Measurements from ENCODE around the gene ISL1.

- RRBS: no CpG with 5 or more reads among the region's 4 CpGs
Measured at GRCh38 chr5:42583268-42583754, 160.1 kb downstream of the GHR start.

GRCh38 chr5:42798036-42798711, 13.5 kb downstream of the SELENOP start:
- RRBS: 94% methylated on average over 1 of the region's 5 CpGs

- RRBS: no CpG with 5 or more reads among the region's 29 CpGs
Measured at GRCh38 chr5:42952842-42953641, 87.1 kb downstream of the ANXA2R start.

GRCh38 chr5:43000130-43000916, 39.8 kb downstream of the ANXA2R start:
- RRBS: 24% methylated on average over 8 of the region's 40 CpGs

GRCh38 chr5:43014724-43015414, 25.2 kb downstream of the ANXA2R start:
- RRBS: no CpG with 5 or more reads among the region's 4 CpGs

DNA sequence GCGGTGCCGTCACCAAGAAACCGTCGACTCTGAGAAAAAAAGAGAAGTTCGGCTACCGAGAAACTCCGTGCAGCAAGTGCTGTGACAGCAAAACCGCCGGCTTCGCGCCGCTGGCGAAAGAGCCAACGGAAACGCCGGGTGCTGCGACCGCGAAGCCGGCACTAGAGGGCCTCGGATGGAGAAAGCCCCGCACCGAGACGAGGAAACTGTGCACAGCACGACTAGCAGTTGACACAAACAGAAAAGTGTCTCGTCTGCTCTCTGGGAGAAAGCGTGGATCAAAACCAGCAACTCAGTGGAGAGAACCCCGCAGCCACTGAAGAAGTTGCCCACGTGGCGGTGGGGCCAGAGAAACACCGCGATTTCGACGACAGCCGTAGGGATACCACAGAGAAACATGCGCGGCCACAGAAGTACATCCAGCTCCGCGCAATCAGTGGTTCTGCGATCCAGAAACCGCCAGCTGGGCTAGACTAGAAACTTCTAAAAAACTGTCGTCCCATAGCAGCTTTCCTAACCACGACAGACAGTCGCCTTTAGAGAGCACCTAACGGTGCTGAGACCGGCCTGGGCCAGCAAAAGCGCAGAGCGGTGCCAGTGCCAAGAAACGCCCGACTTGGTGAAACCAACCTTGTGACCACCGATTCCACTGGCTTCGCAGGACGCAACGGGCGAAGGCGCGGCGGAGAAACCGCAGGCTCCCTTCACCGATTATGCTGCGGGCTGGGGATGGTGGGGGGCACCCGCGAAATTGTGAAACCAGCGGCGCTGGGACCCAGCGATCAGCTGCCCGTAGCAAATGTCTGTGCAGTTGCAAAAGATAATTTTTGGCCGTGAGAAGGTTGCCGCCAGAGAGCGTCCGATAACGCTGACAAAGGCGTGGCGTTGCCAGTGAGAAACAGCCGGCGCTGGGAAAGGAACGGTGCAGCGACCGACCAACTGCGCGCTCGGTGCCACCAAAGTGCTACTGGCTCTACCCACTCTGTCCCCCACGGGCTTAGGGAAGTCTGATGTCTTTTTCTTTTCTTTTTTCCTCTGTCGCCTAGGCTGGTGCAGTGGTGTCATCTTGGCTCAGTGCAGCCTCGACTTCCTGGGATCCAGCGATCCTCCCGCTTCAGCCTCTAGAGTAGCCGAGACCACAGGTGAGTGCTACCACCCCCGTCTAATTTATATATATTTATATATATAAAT, 2.7 kb upstream of the ANXA2R start:
- RRBS: no CpG with 5 or more reads among the region's 89 CpGs

GRCh38 chr5:43054060-43054842, 14.1 kb upstream of the ANXA2R start:
- RRBS: no CpG with 5 or more reads among the region's 11 CpGs

DNA sequence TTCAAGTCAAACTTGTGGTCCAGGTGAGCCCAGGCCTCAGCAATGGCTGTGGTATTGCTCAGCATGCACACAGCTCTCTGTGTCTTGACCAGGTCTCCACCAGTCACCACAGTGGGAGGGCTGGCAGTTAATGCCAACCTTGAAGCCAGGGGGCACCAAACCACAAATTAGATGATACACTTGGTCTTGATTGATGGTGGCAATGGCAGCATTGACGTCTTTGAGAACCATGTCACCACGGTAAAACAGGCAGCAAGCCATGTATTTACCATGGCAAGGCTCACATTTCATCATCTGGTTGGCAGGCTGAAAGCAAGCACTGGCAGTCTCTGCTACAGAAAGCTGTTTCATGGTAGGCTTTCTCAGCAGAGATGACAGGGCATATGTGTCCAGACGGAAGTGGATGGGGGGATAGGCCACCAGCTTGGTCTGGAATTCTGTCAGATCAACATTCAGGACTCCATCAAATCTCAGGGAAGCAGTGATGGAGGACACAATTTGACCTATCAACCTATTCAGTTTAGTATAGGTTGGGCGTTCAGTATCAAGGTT, 40.0 kb downstream of the NIM1K start:
- RRBS: no CpG with 5 or more reads among the region's 4 CpGs

- RRBS: no CpG with 5 or more reads among the region's 3 CpGs
Measured at GRCh38 chr5:43290097-43291278, 22.7 kb downstream of the HMGCS1 start.

GRCh38 chr5:43303188-43303999, 9.8 kb downstream of the HMGCS1 start:
- RRBS: no CpG with 5 or more reads among the region's 6 CpGs

DNA sequence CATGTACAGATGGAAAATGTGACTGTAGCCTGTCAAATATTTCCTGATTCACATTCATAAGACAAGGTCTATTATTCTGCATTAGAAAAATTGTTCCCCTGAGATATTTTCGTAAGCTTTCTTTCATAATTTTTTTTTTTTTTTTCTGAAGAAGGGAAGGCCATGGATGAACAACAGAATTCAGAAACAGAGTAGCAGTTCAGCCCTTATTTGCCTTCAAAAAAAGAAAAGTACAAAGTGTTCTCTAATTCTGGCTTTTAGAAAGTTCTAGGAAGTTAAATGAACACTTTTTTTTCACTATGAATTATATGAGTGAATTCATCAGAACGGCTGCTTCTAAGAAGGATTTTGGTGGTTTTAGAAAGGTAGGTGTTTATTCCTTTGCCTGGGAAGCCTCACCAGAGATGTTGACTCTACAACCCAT, 81.1 kb downstream of the NNT start:
- RRBS: no CpG with 5 or more reads among the region's 2 CpGs

GRCh38 chr5:43699816-43700401, 96.9 kb downstream of the NNT start:
- RRBS: no CpG with 5 or more reads among the region's 1 CpG

DNA sequence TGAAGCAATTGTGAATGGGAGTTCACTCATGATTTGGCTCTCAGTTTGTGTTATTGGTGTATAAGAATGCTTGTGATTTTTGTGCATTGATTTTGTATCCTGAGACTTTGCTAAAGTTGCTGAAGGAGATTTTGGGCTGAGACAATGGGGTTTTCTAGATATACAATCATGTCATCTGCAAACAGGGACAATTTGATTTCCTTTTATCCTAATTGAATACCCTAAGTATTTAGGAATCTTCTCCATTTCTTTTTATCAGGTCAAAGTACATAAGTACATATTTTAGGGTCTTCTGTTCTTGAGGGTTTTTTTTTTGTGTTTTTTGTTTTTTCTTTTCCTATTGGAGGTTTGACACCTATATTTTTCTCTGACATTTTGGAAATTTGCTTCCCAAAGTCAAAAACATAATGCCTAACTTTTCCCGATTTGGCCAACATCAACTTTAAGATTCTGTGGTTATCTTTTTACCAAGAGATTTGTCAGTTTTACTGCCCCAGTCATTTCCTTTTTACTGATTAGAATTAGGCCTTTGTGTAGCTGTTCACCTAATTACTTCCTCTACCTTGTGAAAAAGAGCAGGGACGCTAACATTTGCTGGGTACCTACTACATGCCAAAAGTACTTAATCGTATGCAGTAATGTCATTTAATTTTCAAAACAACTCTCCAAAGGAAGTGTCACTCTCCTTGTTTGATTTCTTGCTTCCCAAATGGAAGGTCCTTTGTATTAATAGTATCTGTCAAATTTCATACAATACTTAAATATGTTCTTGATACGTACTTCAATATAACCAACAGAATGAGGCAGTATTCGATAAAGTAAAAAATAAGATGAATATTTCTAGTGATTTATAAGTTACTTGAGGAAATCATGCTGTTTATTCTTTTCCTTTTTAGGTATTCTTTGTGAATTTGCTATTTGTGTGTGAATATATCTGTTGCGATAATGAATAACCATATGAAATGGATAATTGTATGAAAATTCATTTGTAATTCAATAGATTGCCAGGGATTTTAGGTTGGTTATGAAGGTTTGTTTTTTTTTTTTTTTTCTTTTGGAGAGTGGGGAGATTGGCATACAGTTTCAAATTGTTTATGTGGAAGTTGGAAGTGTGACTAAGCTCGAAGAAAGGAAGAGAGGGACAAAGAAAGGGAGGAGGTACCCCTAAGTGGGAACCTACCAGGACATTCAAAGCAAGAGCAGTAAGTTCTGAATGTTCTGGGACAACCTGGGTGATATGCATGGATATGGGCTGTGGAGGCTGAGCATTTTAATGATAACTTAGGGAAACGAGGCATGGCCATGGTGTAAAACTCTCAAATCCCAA, 18.0 kb downstream of the MRPS30 start:
- RRBS: no CpG with 5 or more reads among the region's 8 CpGs

DNA sequence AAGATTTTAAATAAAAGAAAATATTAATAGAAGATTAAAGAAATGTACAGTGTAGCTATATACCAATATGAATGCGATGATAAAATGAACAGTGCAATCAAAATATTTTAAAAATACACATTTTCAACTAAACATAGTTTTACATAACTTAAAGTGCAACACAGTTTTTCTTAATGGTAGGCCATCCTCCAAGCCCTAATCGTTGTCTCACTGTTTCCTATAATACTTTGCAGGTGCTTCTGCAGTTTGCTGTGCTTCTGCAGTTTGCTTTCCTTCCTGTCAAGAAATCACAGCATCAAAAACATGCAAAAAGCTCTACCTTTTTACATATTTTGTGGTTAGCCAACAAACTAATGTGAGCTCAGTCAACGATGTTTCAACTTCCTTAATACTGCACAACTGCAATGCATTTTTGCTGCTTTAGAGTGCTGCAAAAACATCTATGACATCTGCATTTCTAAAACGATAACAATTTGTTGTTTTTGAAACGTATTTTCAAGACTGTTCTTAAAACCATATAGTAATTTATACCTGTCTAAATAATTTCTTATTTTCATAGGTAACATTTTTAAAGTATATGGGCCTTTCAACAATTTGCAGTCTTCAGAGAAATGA, 25.2 kb downstream of the EMB start:
- RRBS: no CpG with 5 or more reads among the region's 5 CpGs

DNA sequence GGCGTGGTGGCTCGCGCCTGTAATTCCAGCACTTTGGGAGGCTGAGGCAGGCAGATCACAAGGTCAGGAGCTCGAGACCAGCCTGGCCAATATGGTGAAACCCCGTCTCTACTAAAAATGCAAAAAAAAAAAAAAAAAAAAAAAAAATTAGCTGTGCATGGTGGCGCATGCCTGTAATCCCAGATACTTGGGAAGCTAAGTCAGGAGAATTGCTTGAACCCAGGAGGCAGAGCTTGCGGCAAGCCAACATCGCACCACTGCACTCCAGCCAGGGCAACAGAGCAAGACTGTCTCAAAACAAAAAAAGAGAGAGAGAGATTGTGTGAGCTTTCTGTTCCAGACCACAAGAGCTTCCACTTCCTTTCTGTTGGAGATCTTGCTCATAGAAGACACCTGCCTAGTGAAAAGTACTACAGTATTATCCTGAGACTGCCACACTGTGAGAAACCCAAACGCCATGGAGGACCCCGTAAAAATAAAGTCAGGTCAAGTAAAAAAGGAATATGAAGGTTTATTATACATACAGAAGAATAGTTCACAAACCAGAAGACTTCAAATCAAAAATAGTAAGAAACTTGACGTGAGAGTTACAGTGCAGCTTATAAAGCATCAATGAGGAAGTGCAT, 4.2 kb upstream of the EMB start:
- RRBS: no CpG with 5 or more reads among the region's 11 CpGs

DNA sequence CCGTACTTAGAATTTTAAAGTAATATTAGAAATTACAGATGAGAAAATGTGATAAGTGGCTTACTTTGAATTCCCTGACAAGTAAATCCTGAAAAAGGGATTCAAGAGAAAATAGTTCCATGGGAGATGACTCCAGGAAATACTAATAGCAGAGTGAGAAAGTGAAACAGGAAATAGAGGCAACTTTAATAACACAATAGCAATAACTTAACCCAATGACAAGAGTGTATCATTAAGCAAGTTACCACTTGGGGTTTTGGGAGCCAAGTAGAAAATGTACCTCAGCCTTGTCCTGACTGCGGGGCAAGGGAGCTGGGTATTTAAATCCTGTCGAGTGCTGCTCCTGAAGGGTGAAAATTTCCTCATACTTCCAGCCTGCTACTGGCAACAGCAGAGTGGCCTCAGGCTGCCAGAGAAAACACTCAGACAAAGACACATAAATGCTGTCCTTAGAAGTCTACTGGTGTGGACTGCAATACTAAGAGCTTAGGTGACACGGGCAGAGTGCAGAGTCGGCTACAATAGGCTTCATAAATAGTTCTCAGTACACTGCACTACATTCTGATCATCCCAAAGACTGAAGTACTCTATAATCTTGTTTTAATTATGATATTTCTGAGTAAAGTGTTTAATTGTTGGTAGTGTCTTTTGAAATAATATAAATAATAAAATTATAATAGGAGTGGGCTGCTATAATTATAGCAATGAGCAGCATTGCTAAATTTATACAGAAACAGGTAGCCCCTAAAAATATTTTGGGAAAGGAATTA, 112.5 kb upstream of the EMB start:
- RRBS: no CpG with 5 or more reads among the region's 5 CpGs

- RRBS: no CpG with 5 or more reads among the region's 10 CpGs
Measured at GRCh38 chr5:50665581-50666224, 734 bp upstream of the PARP8 start.

- RRBS: no CpG with 5 or more reads among the region's 11 CpGs
Measured at GRCh38 chr5:50668198-50668659, 1.8 kb downstream of the PARP8 start.

- RRBS: 5% methylated on average over 27 of the region's 82 CpGs
Measured at GRCh38 chr5:51382683-51383630, at the start of gene ISL1. Gene ISL1, plus strand, starts transcription at chr5:51383448.

Measured in HTR-8/SVneo (cell line).